Smooth muscle cell (in vitro differentiated cells): ENCODE measurements around a stretch of chr15.

DNA sequence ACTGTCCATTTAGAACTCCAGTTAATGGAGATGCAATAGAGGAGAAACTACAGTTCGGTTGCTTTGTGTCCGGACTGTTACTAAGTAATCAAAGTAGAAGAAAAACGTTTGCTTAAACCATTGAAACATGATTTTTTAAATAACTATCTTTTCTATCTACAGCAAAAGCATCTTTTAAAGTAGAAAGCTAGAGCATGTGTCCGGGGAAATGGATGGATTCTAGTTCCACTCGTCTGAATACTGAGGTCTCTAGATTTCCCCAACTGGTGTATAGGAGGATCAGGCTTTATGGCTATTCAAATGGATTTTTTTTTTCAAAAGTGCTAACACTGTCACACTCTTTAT lies 1.2 kb downstream of the MYO5C start:
- RAMPAGE, long total RNA, result no peak

DNA sequence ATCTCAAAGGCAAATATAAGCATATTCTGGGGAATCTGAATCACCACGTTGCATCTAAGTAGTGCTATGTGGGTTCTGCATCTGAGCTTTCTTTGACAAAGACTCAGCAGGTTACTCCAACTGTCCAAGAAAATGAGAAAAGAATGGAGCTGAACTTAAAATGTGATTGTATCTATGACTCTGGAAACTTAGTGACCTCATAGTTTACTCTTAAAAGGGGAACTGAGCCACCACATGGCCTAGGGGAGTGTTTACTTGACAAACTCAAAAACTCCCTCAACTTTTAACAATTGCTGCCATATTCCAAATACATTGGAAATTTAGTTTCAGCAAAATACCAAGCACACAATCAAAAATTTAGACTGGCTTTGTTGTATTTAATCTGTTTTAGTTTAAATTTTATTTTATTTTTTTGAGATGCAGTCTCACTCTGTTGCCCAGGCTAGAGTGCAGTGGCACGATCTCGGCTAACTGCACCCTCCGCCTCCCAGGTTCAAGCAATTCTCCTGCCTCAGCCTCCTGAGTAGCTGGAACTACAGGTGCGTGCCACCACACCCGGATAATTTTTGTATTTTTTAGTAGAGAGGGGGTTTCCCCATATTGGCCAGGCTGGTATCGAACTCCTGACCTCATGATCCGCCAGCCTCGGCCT lies 3.2 kb downstream of the ARPP19 start:
- RAMPAGE, long total RNA, result no peak

DNA sequence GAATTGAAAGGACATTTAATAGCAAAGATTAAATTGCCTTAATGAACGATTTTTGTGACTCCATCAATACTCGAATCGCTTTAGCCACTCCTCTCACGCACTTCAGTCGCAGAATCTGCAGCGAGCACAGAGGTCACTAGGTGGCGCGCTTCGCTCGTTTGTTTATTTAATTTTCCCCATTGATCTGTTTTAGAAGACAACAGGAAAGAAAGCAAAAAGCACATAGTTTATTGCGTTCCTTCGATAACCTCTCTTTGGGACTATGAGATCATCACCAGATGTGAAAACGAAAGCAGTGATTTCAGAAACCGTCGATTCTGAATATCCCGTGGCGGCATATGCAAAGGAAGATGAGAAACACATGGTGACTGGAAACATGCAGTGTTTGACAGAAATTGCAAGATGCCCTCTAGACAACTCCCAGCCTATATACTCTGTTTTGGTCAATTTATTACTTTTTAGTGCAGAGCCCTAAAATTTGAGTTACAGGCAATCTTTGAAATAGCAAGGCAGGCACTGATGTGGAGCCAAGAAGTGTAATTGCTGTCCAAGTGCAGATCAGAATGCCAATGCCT lies 9.5 kb downstream of the ONECUT1 start:
- RAMPAGE, long total RNA, result no peak

GRCh38 chr15:52805563-52806643 lies 15.8 kb upstream of the ONECUT1 start:
- RAMPAGE, long total RNA, result no peak

GRCh38 chr15:53437961-53438507 lies 321.4 kb downstream of the WDR72 start:
- RAMPAGE, long total RNA, result no peak

- RAMPAGE, long total RNA, result start-site peak on the minus strand at chr15:53541064-53541142, 27 and 11 reads in 2 replicates
These were observed 218.7 kb downstream of the WDR72 start for GRCh38 chr15:53540498-53541458.

GRCh38 chr15:53833255-53833477 lies 73.7 kb upstream of the WDR72 start:
- RAMPAGE, long total RNA, result no peak

GRCh38 chr15:54583681-54584220 lies 605.5 kb downstream of the UNC13C start:
- RAMPAGE, long total RNA, result no peak

GRCh38 chr15:54820727-54821065 lies 376.0 kb downstream of the RSL24D1 start:
- RAMPAGE, long total RNA, result no peak

DNA sequence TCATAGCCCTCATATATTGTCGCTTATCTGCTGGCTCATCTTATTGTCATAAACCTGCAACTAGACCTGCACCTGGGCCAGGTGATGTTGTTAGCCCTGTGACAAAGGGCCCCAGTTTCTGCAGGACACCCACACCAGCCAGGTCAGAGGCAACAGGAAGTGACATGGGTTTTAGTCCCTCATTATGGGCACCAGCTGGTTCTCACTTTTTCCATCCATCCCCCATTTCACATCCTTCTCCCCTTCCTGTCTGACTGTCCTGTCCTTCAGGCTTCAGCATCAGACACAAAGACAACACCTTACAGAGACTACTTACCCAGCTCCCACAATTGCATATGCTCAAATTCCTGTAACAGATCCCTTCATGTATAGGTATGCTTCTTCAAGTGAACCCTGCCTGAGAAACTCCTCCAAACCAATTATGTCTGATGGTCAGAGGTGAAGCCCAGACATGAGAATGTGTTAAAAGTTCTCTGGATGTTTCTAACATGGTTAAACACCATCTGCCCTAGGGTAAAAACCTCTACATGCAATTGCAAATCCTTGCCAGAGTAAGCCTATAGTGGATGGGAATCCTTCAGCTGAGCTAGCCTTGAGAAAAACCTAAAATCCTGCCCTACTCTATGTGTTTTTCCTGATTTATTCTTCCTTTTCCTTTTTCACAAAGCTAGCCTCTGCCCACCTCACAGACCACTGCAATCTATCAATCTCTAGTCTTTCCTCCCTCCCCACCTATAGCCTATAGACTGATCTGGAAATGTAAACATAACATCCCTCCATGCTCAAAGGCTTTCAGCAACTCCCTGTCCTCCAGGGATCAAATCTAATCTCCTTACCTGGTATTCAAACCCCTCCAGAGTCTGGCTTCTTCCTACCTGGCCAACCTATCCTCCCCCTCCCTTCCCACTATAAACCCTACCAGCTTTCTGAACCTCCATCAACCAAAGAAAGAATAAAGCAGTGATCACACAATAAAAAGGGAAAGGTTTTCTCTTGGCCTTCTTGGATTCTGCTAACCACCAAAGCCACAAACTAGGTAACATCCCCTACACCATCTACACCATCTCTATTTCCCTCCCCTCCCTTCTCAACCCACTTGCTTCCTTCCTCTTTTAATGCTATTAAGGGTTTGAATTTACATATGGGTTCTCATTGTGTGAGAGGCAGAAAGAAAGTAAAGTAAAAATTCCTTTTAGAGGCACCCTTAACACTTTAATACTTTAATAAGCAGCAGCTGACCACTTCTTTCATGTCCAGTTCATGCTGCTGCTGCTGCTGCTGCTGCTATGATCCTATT lies 25.4 kb upstream of the RSL24D1 start:
- RAMPAGE, long total RNA, result no peak

DNA sequence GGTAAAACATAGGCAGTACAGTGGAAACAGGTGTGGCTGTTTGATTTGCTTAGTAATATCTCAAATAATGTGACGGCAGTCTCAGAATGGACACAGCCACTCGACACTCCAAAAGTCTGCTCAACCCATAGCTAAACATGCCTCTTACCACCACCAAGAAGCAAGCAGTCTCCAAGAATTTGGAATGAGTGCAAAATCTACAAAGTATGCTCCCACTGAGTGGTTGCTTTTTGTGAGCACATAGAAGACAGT lies 43.0 kb downstream of the RAB27A start:
- RAMPAGE, long total RNA, result no peak

DNA sequence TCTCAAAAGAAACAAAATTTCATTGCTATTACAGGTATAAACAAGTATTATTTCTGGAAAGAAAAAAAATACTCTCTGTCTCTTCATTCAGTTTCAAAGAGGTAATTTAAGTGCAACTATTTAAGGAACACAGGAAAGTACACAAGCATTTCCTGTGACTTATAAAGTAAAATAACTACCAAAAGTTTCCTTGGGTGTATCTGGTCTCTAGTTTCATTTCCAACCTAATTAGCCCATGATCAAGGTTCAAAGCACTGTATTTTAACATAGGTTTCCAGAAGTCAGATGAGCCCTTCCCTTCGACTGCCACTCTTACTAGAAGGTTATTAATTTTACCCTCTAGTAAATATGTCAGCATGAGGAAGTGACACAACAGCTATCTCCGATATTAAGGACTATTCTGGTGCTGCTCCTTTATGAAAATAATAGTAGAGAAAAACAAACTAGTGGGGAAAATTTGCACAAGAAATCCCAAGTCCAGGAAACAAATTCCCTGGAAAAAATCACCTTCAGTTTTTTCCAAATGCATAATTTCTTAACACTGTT lies 35.4 kb downstream of the CCPG1 start:
- RAMPAGE, long total RNA, result no peak

- RAMPAGE, long total RNA, result no peak
These were observed 6.9 kb downstream of the CCPG1 start for GRCh38 chr15:55401163-55401744.

DNA sequence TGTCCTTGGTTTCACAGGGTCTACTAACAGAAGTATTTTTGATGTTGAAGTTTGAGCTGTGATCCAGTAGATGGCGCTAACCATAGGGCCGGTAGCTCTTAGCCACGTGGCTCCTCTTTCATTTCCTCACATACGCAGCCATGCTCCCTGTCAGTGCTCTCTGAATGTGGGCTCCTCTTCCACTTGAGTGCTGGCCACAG lies 18.4 kb upstream of the DNAAF4 start:
- RAMPAGE, long total RNA, result no peak

- RAMPAGE, long total RNA, result no peak
These were observed 48.9 kb upstream of the PRTG start for GRCh38 chr15:55791811-55792274.

GRCh38 chr15:55915521-55916166 lies 77.8 kb downstream of the NEDD4 start:
- RAMPAGE, long total RNA, result no peak

- RAMPAGE, long total RNA, result no peak
These were observed 1.3 kb downstream of the NEDD4 start for GRCh38 chr15:55991812-55992867.

- RAMPAGE, long total RNA, result no peak
These were observed 25.7 kb upstream of the NEDD4 start for GRCh38 chr15:56019181-56019388.

DNA sequence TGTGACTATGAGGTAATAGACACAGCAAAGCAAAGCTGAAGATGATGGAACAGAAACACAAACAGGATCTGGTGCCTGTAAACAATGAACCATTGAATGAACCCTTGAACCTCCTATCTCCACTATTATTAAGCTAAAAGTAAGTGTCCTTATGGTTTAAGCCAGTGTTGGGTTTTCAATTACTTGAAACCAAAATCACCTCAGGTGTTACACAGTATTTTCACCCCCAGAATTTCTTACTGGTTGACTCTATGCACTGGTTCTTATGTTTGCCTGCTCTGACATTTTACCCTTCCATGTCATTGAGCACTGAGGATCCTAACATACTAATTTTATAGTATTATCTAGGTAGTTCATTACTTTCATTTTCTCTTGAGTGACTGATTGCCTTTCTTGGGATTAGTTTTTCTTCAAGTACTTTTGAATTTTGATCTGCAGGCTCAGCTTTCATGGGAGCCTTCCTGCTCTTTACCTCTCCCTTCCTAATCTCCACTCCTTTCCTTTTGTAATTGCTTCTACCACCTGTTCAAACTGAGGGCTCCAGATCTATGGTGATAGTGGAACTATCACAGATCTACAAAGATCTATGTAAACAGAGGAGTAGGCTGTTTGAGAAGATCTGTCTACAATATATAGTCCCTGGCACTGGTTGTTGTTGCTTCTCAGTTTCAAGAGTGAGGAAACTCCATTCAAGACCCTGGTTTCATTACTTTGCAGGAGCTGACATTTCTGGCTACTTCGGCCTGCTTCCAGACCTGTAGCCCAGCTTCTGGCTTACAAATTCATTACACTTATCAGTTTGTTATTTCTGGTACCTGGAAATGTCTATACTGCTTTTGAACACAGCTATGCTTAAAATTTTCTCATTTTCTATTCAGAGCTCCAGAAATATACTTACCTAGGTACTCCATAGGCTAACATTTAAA lies 96.2 kb upstream of the NEDD4 start:
- RAMPAGE, long total RNA, result no peak

DNA sequence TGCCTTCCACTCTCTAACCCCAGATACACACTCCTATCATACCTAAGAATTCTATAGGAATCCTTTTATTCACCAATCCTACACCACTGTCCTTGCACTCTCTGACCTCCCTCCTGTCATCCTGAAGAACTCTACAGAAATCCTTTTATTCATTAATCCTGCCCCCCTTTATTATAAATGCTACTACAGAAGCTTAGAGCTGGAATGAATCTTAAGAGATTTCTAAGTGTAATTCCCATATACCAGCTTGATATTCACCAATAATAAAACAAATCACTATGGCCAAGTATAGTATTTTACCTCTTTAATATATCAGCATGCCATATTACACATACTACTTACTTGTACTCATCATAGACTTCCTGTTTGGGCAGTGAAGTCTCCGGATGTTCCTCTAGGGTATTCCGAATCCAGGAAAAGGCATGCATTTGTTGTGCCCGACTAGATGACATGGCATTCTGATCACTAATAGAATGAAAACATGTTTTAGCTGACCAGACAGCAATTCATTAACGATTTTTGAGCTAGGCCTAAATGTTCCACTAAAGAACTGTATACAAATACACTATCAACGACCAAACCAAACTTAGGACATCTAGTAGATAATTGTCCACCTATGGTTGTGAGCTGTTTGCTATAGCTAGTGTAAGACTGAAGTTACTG lies 101.1 kb downstream of the RFX7 start:
- RAMPAGE, long total RNA, result no peak